Osteocyte (in vitro differentiated cells): ENCODE results near the genes DNAJA3, C16orf96 and C16orf89.

- PRO-cap = no peak
Measured at GRCh38 chr16:4399920-4400247, 16.5 kb downstream of the CORO7 start.

DNA sequence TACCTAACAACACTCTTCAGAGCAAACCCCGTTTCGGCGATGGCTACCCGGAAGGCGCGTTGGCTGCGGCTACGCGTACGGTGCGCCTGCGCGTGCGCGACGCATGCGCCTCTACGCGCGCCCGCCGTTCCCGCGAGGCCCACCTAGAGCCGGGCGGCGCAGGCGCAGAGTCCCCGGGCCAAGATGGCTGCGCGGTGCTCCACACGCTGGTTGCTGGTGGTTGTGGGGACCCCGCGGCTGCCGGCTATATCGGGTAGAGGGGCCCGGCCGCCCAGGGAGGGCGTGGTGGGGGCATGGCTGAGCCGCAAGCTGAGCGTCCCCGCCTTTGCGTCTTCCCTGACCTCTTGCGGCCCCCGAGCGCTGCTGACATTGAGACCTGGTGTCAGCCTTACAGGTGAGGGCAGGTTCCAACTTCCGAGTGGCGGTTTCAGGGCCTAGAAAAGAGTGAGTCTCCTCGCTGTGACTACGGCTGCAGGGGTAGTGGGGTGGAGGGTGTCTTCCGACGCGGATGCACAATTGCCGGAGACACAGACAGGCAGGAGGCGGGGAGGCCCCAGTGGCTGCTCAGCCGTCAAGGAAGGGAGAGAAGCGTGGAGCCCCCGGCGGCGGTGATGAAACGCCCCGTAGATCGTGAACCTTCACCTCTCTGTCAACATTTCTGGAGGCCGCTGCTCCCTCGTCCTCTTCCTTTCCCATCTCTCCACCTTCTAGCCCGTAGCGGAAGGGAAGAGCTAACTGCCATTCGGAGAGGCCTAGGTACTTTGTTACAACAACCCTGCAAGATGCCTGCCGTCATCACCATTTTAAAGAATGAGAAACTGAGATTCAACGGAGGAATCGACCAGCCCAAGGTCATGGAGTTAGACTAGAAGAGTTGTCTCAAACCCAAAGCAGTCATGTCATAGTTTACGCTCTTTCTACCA is at the start of gene DNAJA3:
DNAJA3 (plus strand) TSS at position 170 of the 923 bp plus-strand sequence.
- PRO-cap = bidirectional peak, plus-strand start at position 170 of the sequence, minus-strand start at position 77 of the sequence

- PRO-cap = no peak
Measured at GRCh38 chr16:4484960-4485511, 8.8 kb downstream of the HMOX2 start.

- PRO-cap = no peak
Measured at GRCh38 chr16:4512033-4512976, 26.3 kb downstream of the CDIP1 start.

DNA sequence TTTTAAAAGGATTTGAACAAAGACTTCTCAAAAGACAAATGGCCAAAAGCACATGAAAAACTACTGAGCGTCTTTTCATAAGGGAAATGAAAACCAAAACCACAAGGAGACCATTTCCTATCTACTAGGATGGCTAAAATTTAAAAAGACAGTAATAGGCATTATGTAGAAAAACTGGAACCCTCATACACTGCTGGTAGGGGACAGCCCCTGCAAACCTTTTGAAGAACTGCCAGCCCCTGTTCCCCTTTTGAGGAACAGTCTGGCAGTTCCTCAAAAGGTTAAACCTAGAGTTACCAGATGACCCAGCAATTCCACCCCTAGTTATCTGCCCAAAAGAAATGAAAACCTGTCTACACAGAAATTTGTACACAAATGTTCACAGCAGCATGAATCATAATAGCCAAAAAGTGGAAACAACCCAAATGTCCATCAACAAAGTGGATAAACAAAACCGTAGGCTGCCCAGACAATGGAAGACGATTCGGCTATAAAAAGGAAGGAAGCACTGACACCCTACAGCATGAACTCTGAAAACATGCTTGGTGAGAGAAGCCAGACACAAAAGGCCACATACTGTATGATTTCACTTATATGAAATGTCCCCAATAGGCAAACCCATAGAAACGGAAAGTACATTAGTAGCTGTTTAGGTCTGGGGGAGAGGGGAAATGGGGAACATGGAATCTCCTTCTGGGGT is 22.8 kb downstream of the CDIP1 start:
- PRO-cap = no peak

DNA sequence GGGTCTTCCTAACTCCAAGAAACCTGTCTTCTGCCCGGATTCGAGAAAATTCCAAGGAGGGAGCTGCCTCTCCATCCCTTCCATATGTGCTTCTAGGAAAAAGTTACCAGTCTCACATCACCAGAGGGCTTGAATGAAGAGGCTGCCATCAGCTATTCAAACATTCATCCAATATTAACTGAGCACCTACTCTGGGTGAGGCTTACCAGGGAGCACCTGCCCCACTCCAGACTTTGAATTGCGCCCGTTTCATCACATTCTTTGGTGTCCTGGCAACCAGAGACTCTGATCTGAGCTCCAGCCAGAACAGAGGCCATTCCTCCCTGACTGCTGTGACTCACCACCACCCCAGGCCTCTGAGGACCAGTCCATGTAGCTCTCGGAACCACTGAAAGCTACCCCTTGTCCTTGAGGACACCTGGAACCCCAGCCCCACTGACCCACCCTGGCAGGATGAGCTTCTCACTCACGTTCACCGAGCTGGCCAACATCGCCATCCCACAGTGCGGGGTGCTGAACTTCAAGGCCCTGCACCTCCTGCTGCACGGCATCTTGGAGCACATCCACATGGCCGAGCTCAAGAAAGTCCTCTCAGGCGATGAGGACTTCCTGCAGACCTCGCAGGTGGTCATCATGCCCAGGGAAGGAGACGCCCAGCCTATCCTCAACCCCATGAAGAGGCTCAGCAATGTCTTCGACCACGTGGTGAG is at the start of gene C16orf96:
C16orf96 (plus strand) TSS at position 304 of the 710 bp plus-strand sequence.
- PRO-cap = no peak

- PRO-cap = no peak
Measured at GRCh38 chr16:4599042-4599369, 15.7 kb downstream of the UBALD1 start.

- PRO-cap = no peak
Measured at GRCh38 chr16:4609186-4610324, 5.1 kb downstream of the UBALD1 start.

DNA sequence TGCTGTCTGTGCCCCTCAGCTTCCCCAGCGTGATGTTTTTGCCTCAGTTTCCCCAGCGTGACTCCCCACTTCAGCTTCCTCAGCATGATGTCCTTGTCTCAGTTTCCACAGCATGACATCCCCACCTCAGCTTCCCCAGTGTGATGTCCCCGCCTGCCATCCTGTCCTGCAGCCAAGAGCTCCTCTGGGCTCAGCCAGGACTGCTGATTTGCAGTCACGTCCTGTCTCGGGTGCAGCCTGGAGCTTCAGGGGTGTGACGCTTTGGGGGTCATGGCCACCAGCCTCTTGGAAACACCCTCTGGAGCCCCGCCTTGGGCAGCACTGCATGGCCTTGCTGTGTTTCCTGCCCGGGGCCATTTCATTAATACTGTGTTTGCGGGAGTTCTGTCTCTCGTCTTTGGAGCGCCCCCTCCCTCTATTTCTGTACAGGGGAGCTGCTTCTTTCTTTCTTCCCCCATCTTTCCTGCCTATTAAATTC is 16.5 kb upstream of the NUDT16L1 start:
- PRO-cap = no peak

DNA sequence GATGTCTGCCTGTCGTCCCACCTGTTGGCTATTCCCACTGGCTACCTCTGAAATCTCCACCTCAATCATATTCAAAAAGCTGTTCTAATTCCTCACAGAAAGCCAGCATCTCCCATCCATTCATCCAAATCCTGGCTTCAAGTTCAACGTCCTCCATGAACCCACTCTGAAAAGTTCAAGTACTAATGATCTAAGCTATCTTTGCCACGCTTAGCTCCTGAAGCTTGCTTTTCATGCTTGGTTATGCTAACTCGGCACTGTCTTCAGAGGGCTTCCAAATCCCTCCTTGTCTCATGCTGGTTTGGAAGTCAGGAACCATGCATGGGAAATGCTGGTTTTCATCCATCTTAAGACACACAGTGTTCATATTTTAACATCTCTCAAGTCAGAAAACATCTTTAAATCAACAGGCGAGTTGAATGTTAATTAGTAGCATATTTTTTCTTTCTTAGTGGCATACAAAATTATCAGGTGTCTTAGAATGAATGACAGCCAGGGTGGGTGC is 9.0 kb downstream of the ANKS3 start:
- PRO-cap = no peak

DNA sequence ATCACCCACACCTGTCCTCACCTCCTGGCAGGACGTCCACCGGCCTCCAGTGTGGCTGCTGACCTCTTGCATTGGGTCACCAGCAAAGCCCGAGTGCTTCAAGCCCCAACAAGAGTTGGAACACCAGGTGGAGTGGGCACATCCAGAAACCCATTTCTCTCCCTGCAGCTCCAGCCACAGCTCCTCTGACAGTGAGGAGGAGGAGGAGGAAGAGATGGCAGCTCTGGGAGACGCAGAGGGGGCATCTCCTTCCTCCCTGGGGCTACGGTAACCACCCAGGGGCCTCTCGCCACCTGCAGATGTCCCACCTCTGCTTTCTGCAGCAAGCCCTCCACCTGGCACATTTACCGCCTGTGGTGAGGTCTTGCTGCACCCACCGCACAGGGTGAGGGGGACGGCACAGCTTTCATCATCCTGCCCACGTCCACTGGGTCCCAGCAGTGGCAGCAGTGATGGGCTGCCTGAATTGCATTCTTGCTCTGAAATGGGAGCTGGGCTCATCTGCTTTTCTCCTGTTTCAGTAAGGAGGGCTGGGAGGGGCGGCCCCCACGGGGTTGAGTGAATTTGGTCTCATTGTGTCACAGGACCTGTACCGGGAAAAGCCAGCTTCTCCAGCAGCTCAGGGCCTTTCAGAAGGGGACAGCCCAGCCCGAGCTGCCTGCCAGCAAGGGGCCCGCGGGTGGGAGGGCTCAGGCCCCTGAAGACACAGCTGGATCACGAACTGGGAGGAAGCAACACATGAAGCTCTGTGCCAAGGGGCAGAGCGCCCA is 12.6 kb downstream of the DNAAF8 start:
- PRO-cap = no peak

- PRO-cap = no peak
Measured at GRCh38 chr16:4832723-4832961, 14.4 kb downstream of the GLYR1 start.

GRCh38 chr16:4882333-4882763 is 35.1 kb downstream of the UBN1 start:
- PRO-cap = no peak

DNA sequence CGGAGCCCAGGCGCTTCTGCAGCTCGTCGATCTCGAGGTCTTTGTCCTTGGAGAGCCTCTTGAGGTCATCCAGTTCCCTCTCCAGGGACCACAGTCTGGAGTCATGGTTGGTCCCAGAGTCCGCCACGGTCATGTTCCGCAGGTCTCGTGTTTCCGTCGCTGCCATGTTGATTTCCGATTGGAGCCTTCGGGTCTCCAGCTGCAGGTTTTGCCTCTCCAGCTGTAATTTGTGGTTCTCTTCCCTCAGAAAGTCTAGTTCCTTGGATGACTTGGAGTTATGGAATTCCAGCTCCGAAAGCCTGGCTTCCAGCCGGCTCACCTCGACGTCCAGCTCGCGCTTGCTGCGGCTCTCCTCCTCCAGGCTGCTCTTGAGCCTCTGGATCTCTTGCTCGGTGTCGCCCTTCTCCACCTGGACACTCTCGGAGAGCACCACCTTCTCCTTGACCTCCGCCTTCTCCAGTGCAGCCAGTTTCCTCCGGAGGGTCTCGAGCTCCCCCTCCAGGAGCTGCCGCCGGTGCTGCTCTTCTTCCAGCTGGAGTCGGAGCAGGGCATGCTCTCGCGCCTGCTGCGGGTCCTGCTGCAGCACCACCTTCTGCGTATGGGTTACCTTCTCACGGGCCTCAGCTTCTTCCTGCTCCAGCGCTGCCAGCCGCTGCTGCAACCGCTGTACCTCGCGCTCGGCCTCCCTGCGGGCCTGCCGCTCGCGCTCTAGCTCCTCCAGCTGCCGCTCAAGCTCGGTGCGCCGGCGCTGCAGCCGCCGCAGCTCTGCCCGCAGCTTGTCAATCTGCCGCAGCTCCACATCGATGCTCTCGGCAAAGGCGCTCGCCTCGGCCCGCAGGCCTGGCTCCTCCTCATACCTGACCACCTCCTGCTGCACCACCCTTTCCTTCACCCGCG is 36.7 kb downstream of the UBN1 start:
- PRO-cap = no peak

DNA sequence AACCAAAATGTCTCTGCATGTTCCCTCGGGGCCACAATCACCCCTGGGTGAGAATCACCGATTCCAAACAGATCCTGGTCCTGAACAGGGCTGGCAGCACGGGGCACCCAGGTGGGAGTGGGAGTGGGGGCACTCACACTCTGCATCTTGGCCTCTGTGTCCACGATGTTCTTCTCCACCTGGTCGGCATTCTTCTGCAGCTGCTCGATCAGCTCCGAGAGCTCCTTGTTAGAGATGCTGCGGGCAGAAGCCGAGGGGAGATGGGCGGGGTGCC is 26.3 kb downstream of the PPL start:
- PRO-cap = no peak

DNA sequence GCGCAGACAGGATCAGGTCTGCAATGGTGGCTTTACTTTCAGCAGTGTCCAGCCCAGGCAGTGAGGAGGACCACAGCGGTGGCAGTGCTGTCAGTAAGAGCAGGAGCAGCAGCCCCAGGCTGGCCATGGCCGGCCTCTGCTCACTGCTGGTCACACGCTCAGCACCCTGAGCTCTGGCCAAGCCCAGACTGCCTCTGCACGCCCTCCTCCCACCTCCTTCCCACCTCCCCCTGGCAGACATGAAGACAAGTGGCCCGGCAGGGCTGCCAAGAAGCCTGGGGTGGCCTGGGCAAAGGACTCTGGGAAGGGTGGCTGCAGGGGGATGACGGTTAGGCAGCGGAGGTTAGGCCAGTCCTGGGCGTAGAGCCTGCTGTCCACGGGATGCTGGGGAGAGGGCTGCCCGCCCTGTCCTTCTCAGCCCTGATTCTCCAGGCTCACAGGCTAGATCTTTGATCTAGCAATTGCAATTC is at the start of gene C16orf89:
C16orf89 (minus strand) TSS at position 175 of the 470 bp plus-strand sequence.
- PRO-cap = no peak

DNA sequence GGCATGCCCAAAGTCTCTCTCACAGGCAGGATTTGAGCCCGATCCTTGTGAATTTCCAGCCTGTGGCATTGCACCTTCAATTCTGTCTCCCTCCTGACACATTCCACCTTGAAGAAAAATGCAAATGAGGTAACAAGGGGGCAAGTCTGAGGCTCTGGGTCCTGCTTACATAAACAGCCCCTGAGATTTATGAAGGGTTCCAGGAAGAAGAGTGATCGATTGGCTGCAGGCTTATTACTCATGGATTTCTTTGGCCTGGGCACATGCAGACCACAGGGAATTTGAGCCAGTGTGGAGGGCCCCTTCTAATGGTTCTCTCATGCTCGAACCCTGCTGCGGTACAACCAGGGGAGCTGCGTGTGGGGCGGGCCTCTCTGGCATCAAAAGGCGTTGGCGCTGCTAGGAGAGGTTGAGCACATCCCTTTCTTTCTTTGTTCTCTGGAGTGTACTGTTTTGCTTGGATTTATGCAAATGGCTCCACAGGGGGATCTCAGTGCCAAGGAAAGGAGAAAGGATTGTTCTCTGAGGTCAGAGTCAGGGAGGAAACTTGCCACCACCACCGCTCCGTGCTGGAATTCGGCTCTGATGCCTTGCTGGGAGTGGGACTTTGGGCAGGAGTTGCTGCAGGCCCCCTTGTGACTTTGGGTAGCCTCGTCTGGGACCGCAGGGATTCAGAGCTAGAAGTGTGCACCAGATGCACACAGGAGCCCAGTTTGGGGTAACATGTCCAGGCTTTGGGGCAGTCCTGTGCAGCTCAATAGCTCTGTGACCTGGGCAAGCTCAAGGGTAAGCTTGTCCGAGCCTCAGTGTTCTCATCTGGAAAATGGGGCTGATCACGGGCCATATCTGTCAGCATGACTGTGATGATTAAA is 352.8 kb upstream of the EEF2KMT start:
- PRO-cap = no peak

DNA sequence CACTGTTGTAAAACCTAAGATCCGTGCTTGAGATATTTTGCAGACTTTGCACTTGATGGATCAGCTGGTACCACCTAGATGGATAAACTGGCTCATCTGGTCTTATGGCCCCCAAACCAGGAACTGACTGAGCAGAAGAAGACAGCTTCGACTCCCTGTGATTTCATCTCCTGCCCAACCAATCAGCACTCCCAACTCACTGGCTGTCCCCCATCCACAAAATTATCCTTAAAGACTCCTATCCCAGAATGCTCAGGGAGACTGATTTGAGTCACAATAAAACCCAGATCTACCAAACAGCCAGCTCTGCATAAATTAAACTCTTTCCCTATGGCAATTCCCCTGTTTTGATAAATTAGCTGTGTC is 477.2 kb downstream of the TMEM114 start:
- PRO-cap = no peak

GRCh38 chr16:8328302-8328779 is 262.0 kb downstream of the TMEM114 start:
- PRO-cap = no peak

- PRO-cap = no peak
Measured at GRCh38 chr16:8567770-8568154, 22.5 kb downstream of the TMEM114 start.